A673 (cell line): Measurements from ENCODE around the genes ZNF534 and ZNF808.

DNA sequence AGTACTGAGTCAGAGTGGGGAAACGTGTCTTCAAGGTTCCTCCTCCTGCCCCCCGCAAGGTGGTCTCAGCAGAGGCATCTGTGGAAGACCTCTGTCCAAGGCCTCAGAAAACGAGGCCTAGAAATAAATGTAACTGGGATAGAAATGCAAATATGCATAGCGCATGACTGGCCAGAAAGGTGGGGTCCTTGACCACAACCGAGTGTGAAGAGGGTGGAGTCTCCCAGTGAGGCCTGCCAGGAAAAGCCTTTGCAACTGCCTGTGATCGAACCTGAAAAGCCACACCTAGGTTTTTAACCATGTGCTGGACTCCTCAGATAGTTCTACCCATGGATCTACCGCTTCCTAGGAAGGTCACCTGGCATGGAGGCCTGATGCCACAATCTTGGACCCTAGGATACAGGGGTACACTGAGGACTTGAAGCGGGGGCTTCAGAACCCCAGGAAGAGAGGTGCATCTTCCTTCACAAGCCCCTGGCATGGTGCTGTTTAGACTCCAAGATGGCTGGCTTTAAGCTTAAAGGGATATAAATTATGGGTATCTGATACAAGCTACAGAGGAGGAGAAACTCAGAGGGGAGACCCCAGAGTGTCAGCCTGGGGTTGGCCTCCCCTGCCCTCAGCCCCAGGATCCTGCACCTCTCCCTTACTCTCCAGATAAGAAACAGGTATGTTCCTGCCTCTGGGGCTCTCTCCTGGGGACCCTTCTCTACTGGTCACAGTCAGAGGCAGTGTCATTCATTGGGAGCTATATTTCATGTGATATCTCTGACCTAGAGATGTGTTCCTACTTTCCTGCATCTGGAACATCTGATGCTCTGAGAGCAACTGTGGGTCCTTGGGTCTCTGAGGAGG is 18.3 kb upstream of the SIGLEC6 start:
- PRO-cap: no peak

GRCh38 chr19:51805343-51805889 is 10.5 kb downstream of the FPR3 start:
- PRO-cap: no peak

DNA sequence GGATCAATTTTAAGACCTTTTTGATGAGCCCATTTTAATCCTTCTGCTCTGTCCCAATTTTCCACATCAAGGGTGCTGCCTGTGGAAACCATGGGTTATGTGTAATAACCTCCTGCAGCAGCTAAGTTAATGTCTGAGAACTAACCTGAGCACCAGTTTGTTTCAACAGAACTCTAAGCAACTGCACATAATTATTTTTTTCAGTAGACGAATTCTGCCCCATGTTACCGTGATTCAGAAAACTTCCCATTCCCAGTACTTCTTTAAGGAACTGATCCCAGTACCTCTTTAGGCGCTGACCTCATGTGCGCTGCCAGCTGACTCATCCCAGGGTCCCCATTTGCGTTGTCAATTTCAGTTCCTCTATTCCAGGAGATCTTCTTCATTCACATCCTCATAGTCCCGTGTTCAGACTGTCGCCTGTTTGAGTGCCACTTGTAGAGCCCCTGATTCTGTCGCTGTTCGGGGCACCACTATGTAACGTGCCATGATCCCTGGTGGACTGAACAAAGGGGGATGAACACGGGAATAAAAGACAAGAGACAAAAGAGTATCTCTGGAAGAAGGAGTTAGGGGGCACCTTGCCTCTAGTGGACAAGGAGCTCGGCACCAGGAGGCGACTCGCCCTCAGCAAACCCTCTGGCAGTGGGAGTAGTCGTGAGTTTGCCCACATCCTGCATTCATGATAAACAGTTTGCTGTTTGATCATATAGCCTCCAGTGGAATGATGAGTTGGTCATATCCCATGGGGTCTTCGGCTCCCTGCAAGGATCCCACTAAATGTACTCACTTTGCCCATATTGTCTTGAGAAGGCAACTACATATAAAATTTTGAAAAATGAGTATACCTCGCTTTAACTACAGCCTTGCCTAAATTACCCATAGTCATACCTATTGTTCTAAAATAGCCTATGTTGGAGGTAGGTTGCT is 16.5 kb downstream of the FPR3 start:
- PRO-cap: no peak

- PRO-cap: no peak
Measured at GRCh38 chr19:52285086-52285820, 11.7 kb upstream of the ZNF480 start.

GRCh38 chr19:52323365-52324038 is 12.5 kb upstream of the ZNF610 start:
- PRO-cap: no peak

DNA sequence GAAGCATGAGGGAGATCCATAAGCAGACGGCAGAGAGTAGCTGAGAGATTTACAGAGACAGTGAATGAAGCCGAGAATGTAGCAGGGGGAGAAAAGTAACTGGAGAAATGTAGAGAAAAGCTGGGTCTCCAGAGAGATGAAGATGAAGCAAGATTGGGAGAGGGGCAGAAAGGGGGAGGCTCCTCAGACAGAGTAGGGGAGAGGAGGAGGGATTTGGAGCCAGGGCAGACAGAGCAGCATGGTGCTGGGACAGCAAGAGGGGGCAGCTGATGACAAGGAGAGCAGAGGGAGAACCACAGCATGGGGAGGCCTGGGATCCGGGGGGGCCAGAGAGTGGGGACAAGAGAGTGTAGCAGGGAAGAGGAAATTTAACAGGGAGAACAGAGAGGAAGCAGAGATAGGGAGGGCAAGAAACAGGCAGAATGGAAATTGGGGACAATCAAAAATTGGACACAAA is 975 bp downstream of the ZNF610 start:
- PRO-cap: no peak

- PRO-cap: no peak
Measured at GRCh38 chr19:52428842-52429412, at the start of gene ZNF534. TSS of gene ZNF534 (plus strand) at chr19:52429148.

- PRO-cap: bidirectional peak, plus-strand start at chr19:52527668, minus-strand start at chr19:52527476
Measured at GRCh38 chr19:52527545-52528528, at the start of gene ZNF808. TSS of gene ZNF808 (plus strand) at chr19:52527668.

GRCh38 chr19:52536115-52536439 is 8.6 kb downstream of the ZNF808 start:
- PRO-cap: no peak

DNA sequence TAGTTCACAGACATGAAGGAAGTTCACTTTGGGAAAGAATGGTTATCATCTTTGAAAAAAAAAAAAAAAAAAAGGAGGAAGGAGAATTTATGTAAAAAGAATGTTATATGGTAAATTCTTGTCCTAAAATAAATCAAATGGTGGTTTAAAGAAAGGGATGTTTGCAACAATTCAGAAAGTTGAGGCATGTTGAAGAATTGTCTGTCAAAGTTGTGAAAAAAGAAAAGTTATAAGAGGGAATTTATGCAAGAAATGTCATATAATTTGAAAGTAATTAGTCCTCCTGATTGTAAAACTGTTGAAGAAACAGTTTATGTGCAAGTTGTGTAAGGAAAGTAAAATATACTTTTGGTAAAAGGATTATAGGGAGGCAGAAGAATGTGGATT is 23.1 kb downstream of the ENSG00000269825 start:
- PRO-cap: no peak

DNA sequence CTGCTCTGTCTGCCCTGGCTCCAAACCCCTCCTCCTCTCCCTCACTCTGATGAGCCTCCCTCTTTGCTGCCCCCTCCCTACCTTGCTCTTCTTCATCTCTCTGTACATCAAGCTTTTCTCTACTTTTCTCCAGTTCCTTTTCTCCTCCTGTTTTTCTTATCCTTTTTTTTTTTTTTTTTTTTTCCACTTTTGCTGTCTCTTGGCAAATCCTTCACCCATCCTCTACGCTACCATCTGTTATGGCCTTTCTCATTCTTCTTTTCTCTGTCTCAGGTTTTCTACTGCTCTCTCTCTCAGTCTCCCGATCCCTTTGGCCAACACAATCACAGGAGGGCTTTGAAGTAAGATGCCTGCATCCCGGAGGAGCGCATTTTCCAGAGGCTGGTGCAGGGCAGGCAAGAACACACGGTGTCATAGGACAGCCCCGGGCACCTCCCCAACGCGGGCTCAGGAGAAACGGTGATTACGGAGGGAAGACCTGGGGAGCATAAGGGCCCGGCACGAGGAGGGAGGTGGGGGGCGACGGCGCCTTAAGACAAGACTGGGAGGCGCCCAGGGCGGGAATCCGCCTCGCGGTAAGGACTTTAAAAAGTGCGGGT is 18.5 kb upstream of the ZNF888 start:
- PRO-cap: no peak

DNA sequence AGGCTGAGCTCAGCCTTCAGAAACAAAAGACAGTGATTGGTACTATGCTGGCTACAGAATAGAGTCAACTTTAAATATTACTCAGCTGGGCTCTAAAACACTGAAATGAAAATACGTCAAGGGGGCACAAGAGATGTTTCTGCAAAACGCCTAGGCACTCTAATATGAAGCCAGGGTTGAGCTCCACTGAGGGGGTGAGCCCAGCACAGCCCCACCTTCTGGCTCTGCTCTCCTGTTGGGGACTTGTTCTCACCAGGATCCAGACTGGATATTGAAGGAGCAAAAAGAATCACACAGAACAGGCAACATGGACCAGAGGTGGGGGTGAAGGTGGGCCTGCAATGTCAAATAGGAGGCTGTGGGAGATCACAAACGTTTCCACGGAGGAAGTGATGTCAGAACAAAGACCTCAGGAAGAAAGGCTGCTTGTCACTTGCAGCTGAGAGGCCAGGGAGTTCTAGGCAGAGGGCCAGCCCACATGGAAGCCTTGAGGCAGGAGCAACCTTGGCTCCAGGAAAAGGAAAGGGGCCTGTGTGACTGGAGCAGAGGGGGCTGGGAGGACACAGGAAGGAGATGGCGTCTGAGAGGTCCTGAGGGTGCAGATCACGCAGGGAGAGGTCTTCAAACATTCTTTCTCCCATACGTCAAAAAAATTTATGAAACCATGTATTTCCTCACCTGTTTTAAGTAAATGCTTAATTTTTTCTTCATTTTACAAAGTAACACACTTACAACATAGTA is 16.4 kb downstream of the ZNF160 start:
- PRO-cap: no peak

- PRO-cap: no peak
Measured at GRCh38 chr19:53192039-53193108, 784 bp downstream of the ZNF665 start.

- PRO-cap: no peak
Measured at GRCh38 chr19:53503280-53504398, 34.3 kb upstream of the ZNF331 start.

DNA sequence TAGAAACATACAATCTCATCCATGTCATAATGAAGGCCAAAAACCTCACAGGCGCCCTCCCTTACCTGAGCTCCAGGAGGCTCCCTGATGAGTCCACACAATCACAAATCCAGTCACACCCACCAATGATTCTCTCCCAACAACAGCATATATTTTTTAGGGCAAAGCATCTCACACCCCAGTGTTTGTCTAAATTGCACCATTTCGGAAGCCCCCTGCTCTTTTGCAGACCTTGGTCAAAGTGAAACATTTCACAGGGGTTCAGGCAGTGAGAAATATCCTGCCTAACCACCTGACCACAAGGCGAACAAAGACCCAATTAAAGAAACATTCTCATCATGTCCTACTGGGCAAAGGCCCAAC is 18.8 kb upstream of the ZNF331 start:
- PRO-cap: no peak

GRCh38 chr19:53519487-53520001 is 18.4 kb upstream of the ZNF331 start:
- PRO-cap: no peak

DNA sequence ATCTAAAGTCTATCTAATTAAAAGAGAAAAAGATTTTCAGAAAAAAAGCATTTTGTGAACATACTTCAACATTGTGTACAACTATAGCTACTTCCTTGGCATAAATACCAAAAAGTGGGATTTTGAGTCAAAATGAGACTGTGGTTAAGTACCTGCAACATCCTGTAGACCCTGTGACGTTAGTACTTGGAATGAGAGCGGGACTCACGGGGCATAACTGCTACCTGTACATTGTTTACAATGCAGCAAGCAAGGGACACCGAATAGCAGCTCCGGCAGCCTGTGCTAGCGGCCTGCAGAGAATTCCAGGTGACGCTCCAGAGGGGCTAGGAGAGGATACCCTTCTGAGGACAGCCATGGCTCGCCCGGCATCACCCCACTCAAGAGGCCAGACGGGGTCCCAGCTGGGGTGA is 860 bp upstream of the ZNF331 start:
- PRO-cap: no peak

DNA sequence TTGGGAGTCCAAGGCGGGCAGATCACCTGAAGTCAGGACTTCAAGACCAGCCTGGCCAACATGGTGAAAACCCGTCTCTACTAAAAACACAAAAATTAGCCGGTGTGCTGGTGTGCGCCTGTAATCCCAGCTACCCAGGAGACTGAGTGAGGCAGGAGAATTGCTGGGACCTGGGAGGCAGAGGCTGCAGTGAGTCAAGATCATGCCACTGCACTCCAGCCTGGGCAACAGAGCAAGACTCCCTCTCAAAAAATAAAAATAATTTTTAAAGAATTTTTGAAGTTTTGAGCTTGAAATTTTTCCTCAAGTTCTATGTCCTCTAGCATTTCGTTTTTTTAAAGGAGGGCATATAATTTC is 35.9 kb downstream of the ZNF331 start:
- PRO-cap: no peak

DNA sequence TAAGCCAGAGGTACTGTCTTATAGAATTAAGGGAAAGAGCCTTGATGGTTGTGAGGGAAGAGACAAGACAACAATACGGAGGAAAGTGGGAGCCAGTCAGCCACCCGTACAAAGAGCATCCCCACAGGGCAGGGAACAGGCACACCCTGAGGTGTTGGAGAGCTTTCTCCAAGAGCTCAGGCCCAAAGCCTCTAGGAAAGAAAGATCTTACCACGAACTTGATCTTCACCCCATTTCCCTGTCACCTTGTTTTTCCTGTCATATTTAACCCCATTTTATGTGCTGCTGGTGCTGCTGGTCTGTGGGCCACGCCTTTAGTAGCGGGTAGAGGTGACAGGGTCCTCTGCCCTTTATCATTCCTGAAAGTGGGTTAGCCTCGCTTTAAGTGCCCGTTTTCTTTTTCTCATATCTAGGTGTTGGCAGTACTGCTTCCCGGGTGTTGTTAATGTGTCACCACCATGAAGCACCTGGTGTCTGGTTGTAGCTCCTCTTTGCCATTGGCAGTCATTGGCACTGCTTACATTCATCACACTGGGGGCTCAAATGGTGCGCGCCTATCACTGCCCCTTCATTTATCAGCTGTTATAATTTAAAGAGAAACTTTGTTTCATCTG is 36.4 kb downstream of the ZNF331 start:
- PRO-cap: no peak

- PRO-cap: no peak
Measured at GRCh38 chr19:53664853-53665207, 33.0 kb downstream of the DPRX start.